Daoy (cell line): ENCODE measurements around a stretch of chr5.

- RAMPAGE, long total RNA: no peak
Observed at GRCh38 chr5:74641321-74641745, 805 bp upstream of the ENC1 start.

- RAMPAGE, long total RNA: no peak
Observed at GRCh38 chr5:74718546-74719036, 33.6 kb downstream of the HEXB start.

DNA sequence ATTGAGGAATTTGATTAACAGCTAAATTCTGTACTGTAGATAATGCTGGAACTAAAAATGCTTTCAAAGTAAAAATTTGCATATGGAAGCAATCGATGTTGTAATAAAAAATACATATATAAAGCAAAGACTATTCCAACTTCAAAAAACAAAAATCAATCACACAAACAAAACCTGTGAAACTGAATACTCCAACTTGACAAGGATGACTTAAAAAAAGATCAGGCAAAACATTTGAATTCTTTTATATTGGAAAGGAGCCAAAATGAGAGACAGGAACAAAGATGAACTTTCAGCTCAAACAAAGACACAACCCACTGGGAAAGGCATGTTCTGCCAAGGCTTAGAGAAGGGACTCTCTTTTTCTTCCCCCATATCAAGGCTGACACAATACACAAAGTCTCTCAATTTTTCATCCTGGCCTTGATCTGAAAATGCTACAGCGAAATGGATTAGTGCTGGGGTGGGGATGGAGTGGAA is 11.4 kb upstream of the FAM169A start:
- RAMPAGE, long total RNA: no peak

DNA sequence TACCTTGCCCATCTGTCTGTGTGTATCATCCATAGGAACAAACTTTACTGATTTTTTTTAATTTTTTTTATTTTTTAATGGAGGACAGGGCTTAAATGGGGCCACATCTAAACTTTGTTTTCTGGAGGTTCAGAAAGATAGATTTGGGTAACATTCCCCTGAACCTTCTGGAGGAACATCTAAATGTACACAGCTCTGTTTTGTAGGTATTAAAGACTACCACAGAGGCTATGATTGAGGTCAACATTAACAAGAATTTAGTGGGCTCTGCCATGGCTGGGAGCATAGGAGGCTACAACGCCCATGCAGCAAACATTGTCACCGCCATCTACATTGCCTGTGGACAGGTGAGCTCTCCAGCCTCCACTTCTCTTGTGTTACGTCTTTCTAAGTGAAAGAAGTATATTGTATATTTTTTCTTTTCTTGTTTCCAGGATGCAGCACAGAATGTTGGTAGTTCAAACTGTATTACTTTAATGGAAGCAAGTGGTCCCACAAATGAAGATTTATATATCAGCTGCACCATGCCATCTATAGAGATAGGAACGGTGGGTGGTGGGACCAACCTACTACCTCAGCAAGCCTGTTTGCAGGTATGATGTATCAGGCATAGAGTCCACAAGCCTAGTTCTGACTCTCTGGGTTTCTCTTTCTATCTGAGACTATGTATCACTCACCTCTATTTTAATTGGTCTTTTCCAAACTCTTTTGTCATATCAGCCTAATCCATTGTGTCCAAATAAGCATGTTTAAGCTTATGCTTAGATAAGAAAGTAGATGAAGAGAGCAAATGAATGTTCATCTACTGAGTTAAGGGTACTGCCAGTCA is 22.2 kb downstream of the HMGCR start:
- RAMPAGE, long total RNA: no peak

GRCh38 chr5:75360741-75361743 is 24.0 kb downstream of the HMGCR start:
- RAMPAGE, long total RNA: no peak

GRCh38 chr5:75363718-75364772 is 27.0 kb downstream of the HMGCR start:
- RAMPAGE, long total RNA: no peak

DNA sequence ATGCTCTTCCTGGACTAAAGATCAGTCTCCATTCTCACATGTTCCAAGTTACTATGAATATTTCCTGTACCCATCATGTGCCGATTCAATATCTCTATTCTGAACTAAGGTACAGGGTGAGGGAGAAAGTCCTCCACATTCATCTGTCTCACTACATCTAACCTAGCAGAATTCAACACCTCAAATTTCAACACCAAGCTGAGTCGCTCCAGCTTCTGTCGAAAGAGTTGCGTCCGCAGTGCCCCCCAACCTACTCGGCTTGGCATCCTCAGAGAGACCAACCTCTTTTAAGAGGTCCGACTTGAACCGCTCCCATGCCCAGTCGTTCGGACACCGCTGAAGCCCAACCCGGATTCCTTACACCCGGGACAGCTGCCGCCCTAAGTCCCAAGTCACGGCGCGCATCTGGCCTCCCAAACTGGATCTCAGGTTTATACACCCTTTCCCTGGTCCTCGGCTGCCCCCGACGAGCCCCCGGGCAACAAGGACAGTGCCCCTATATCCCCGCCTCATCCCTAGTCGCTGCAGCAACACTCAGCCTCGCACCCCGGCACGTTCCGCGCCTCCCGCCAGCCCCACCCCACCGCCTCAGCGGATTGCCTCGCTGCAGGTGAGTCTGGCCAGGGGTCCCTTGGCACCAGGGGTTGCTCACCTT is 842 bp downstream of the CERT1 start:
- RAMPAGE, long total RNA: no peak

- RAMPAGE, long total RNA: no peak
Observed at GRCh38 chr5:75614669-75615283, 3.5 kb downstream of the ANKDD1B start.

DNA sequence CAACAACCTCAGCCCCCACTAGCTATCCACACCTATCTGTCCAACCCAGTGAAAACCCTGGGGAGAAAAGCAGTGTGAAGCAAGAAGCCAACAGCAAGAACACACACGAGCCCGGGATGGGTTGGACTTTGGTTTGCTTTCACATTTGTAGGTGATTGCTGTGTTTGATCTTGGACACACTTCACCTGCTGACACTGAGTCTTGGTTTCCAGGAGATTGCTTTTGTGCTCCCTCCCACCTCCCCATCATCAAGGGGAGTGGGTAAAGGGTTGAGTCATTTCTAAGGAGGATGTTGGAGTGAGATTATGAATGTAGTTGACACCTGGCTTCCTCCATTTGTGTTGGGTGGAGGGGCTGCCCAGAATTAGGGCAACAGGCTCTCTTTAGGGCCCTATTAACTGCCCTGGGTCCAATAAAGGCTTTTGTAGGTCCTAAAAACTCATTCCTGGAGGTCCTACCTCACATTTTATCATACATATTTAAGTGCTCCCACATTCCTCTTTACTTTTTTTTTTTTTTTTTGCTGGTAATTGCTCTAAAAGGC is 37.5 kb downstream of the ANKDD1B start:
- RAMPAGE, long total RNA: no peak

- RAMPAGE, long total RNA: no peak
Observed at GRCh38 chr5:76475753-76476696, 72.9 kb downstream of the IQGAP2 start.

- RAMPAGE, long total RNA: no peak
Observed at GRCh38 chr5:76590278-76590591, 33.0 kb downstream of the F2RL2 start.

DNA sequence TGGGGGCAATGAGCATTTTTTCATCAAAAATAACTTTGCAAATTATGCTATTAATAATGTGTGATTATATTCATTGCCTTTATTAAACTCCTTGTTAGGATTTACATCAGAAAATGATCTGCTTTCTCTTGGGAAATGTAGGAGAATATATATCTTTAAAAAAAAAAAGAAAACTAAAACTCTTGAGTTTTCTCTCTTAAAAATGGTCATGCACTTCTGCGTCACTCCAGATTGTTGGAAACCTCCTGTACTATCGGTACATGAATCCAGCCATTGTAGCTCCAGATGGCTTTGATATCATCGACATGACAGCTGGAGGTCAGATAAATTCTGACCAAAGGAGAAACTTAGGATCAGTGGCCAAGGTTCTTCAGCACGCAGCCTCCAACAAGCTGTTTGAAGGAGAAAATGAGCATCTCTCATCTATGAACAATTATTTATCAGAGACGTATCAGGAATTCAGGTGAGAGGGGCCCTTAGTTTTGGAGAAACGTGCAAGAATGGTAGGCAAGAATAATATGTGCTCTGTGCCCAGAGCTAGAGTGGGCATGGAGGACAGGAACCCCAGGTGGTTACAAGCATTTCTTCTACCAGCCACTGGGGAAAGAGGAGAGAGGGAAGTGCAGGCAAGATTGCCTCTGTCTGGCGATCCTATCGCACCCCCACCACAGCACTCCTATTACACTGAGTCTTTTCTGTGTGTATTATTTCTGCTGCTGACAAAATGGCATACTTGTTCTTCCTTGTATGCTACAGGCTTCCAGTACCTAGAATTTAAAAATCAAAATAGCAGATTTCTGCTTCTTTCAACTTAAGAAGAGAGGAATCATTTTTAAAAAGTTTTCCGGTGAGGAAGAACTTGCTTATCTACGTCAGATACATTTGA is 41.4 kb upstream of the F2R start:
- RAMPAGE, long total RNA: no peak

DNA sequence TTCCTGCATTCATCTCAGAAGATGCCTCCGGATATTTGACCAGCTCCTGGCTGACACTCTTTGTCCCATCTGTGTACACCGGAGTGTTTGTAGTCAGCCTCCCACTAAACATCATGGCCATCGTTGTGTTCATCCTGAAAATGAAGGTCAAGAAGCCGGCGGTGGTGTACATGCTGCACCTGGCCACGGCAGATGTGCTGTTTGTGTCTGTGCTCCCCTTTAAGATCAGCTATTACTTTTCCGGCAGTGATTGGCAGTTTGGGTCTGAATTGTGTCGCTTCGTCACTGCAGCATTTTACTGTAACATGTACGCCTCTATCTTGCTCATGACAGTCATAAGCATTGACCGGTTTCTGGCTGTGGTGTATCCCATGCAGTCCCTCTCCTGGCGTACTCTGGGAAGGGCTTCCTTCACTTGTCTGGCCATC is 16.6 kb downstream of the F2R start:
- RAMPAGE, long total RNA: no peak

DNA sequence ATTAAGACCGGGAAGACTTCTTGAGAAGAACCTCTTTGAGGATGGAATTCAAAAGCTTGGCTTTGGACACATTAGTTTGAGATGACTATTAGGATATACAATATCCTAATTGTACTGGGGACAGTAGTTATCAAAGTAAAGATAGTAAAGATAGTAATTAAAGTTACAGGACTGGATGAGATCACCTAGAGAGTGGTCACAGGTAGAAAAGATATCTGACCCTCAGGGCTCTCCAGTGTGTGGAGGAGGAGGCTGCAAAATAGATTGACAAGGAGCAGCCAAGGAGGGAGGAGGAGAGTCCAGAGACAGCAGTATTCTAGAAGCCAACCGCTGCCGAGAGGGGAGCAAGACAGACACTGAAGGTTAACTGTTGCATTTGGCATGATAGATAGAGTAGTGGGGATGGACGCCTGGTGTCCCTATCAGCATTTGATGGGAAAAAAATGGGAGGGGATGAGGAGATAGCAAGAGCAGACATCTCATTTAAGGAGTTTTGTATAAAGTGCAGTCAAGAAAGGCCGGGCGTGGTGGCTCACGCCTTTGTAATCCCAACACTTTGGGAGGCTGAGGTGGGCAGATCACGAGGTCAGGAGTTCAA is 17.0 kb upstream of the F2RL1 start:
- RAMPAGE, long total RNA: no peak

DNA sequence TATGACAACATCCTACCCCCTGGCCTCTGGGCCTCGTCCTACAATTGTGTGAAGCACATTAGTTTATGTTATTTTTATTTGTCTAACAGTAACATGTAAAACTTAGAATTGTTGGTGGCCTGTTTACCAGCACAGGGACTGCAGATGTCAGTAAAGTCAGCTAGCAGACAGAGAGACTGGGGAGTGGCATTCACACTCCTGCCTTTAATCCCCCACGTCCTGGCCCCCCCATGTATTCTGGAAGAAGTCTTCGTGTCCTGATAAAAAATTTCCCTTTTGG is 5.9 kb upstream of the CRHBP start:
- RAMPAGE, long total RNA: no peak

DNA sequence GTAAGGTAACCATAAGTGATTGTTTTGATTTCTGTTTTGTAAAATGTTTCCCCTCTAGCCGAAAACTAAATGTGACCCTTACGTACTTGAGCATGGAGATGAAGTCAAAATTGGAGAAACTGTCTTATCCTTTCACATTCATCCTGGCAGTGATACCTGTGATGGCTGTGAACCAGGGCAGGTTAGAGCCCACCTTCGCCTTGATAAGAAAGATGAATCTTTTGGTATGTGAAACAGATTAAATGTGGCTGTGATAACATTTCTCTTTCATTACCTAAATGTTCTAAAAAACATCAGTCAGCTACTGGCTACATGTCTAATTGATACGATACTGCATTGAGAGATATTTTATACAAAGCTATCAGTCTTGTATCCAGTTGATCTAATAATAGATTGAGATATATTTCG is 23.7 kb downstream of the AGGF1 start:
- RAMPAGE, long total RNA: no peak

GRCh38 chr5:77055490-77055726 is 25.2 kb downstream of the AGGF1 start:
- RAMPAGE, long total RNA: no peak

DNA sequence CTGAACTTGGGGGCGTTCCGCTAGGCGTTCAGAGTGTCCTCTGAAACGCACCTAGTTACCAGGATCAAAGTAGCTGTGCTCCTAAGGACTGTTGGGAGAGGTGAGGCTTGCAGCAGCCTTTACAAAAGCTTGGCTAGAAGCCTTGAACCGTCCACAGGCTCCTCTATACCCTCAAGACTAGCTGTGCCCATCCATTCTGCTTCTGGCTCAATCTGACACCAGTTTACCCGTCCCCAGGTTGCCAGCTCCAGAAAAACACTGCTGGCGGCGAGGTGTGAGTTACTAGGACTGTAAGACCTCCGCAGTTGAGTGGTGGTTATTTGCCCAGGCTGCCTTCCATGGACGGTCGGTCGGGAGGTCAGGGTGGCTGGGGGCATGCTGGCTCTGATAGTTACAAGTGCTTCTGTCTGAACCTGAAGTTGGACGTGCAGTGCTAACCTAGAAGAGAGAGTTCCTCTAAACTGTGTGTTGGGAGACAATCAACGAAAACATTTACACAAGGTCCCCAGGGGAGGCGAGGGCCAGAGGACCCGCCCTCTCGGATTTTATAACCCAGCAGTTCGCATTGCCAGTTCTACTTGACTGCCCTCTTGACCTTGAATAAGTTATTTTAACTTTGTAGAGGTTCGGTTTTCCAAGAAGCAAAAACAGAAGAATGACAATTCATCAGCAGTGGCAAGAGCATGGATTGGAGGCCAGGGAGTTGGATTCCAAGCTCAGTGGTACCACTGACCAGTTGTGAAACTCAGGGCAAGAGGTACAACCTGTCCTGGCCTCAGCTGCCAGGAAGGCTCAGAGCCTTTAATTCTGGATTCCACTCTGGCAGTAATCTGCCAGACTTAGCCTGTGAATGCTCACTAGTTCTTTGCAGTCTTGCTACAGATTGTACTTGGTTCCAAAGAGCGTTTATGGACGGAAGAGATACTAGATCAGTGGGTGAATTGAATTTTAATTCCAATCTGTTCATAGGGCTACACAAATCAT is 28.8 kb upstream of the PDE8B start:
- RAMPAGE, long total RNA: no peak

GRCh38 chr5:77582051-77582497 is 56.4 kb downstream of the OTP start:
- RAMPAGE, long total RNA: no peak

DNA sequence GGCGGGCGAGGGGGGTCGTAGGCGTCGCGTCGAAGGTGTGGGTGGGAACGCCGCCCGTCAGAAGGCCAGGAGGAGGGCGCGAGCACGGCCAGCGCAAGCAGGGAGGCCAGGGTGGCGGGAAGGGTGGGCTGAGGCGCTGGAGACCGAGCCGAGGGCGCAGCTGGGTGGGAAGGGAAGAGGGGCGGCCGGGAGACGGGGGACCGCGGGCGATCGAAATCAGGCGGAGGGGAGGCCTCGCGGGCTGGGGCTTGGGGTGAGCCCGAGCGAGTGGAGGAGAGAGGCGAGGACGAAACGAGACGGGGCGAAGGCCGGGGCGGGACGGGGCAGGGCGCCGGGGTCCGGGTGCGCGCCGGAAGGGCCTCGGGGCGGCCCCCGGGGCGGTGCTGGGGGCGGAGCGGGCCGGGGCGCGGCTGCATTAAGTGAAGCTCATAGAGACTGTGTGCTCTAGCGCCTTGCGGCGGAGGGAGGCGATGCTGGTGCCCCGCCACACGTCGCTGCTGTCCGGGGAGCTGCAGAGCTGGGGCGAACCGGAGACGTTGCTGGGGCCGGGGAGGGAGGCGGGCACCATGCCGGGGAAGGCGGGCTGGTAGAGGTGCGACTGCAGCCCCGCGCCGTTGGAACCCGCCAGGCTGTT is 8.5 kb downstream of the OTP start:
- RAMPAGE, long total RNA: no peak